ENCODE measurements around a stretch of chr2.

DNA sequence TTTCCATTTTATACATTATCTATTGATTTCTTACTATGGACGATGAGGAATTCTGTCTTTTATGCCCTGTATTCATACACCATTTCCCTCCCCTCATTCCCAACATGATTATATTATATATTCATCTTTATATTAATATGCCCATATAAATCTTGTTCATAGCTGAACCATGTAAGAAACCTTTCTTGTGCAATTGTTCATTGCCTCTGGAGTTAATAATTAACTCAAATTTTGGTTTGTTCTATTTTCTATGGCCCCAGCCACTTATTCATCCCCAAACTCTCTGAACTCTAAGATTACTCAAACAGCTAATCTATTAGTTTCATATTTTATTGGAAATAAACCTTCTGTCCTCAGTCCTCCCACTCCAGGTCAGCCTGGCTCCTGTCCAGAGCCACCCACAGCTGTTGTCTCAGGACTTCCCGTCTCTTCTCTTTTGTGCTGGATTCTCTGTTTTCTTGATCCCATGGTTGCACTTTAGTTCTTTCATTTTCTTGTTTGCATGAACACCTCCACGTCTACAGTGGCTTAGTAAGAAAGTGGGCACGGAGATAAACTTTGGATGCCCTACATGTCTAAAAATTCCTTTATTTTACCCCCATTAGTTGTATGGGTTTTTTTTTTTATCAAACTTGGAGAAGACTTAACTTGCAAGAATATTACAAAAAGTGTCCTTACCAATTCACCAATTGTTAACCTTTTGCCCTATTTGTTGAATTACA is 4.5 kb upstream of the RNF103 start:
- RRBS = no CpG with 5 or more reads among the region's 4 CpGs

DNA sequence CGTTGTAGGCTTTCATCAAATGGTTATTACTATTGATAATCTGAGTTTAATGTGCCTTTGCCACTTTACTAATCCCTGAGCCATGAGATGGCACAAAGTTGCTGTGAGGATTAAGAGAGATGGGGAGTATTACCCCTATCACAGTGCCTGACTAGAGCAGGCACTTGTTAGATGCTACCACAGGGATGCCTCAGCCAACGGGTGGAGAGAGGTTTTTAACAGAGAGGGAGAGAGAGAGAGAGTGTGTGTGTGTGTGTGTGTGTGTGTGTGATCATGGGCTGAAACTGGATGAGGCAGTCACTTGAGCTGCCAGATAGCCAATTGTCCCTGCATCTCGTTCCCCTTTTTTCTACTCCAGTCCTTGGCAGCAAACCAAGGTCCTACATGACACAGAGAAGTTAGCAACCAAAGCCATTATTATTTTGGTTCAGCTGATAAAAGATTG is 3.0 kb downstream of the CD8A start:
- RRBS = no CpG with 5 or more reads among the region's 3 CpGs

DNA sequence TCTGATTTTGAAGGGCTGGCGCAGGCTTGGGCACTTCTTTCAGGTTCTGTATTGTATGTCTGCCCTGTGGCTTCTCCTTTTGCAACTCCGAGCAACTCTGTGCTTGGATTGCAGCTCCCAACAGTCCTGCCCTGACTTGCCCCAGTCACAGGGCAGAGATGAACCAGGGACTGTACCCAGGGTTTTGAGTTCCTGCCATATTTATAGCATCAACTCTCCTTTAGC is 31.1 kb upstream of the CD8A start:
- RRBS = no CpG with 5 or more reads among the region's 2 CpGs

DNA sequence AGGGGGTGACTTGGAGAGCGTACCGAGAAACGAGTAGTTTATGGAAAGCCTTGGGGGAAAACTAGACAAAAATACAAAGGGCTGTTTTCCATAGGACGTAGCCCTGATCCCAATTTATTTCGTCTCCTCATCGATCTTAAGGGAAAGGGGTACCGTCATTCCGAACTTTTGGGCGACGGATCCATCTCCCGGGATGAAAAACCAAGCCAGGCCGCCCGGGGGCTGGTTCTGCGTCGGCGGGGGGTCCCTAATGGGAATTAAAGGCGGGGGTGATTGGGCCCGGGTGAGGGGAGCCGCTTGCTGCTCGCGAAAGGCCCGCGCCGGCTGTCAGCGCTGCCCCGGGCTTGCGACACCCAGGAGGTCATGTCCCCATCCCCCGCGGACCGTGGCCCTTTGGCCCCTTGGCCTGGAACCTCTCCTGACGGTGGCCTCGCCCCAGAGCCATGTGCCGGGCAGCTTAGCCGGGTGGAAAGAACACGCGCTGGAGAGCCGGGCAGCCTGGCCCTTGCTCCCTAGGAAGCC is 55.3 kb upstream of the PLGLB1 start:
- RRBS = no CpG with 5 or more reads among the region's 37 CpGs

DNA sequence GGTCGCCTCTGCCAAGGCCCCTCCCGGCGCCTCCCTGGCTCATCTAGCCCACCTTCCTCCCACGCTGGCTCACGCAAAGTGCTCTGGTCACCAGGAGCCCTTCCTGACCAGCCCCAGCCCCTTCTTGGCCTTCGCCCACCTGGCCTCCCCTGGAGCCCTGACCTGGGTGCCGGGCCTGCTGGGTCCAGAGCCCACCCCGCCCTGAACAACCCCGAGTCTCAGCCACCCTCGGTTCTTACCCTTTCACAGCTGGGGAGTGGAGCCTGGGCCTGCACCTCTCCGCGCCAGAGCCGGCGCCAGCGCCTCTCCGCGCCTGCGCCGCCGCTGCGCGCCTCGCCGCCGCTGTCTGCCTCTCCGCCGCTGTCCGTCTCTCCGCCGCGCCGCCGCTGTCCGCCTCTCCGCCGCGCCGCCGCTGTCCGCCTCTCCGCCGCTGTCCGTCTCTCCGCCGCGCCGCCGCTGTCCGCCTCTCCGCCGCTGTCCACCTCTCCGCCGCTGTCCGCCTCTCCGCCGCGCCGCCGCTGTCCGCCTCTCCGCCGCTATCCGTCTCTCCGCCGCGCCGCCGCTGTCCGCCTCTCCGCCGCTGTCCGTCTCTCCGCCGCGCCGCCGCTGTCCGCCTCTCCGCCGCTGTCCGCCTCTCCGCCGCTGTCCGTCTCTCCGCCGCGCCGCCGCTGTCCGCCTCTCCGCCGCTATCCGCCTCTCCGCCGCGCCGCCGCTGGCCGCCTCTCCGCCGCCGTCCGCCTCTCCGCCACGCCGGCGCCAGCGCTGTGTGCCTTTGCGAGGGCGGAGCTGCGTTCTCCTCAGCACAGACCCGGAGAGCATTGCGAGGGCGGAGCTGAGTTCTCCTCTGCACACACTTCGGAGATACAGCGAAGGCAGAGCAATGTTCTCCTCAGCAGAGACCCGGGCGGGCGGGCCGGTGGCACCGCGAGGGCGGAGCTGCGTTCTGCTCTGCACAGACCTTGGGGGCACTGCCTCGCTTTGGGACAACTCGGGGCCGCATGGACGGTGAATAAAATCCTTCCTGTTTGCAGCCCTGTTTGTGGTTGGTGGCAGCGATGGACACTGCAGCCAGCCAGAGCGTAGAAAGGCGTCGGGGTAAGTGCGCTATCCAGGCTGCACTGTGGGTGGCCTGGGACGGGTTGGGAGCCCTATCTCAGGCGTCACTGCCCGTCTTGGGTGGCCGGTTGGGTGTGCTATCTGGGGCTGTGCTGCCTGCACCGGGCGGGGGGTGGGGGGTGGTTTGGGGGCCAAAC is 327.2 kb upstream of the PLGLB1 start:
- RRBS = no CpG with 5 or more reads among the region's 139 CpGs

GRCh38 chr2:87469058-87470209 is 278.5 kb upstream of the PLGLB2 start:
- RRBS = 60% methylated on average over 1 of the region's 24 CpGs

GRCh38 chr2:87477637-87478100 is 270.2 kb upstream of the PLGLB2 start:
- RRBS = no CpG with 5 or more reads among the region's 9 CpGs

GRCh38 chr2:88053118-88053689 is 2.4 kb downstream of the KRCC1 start:
- RRBS = no CpG with 5 or more reads among the region's 3 CpGs

DNA sequence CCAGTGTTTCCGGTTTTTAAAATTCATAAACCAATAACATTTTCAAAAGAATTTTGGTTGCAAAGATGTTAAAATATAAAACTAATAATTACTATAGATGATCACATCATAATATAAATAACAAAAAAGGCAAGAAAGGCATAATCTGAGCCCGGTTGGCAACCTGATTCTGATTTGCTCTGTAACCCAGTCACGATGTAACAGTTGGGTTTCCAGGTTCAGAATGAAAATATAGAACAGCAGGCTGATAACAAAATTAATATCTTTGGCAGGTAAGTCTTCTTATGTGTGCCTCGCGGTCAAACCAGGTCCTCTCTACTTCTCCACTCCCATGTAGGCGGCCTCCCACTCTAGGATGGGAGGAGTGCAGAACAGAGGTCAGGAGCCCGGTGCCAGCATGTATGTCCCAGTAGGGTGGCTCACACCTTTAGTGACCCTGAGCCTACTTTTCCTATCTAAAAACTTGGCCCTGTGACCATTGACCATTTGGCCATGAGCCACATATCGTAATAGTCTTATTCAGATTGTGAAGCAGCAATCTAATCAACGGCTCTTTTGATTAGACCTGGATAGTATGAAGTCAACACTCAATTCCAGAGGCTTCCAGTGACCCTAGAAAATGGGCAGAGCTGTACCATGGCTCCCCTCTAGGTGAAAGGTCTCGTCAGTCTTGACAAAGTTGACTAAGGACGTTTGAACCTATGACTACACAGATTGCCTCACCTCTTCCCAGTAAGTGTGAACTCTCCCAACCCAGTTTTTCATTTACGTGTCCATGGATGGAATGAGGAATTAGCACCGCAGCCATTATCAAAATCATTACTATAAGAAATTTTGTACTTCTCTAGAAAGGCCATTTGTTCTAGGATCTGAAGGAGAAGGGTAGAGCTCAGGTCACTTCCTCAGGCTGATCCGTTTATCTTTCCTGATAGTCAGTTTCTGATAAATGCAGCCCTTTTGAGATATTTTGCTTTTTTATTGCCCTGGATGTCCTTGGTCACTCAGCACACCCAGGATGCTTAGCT is 17.1 kb upstream of the FABP1 start:
- RRBS = 23% methylated on average over 2 of the region's 14 CpGs

DNA sequence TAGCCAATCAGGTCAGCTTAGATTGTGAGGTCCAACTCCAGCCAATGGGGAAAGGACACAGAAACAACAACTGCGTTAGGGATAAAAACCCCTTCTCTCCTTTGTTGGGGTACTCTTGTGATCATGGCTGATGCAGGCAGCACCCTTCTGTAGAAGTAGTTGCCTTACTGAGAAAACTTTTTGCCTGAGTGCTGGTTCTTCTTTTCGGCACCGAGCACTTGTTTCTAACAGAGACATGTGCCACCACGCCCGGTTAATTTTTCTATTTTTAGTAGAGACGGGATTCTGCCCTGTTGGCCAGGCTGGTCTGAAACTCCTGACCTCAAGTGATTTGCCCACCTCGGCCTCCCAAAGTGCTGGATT is 14.1 kb downstream of the TEX37 start:
- RRBS = no CpG with 5 or more reads among the region's 7 CpGs

- RRBS = no CpG with 5 or more reads among the region's 2 CpGs
These were observed 47.9 kb downstream of the EIF2AK3 start for GRCh38 chr2:88579419-88579691.

- RRBS = no CpG with 5 or more reads among the region's 9 CpGs
These were observed 32.0 kb upstream of the EIF2AK3 start for GRCh38 chr2:88658935-88660083.

DNA sequence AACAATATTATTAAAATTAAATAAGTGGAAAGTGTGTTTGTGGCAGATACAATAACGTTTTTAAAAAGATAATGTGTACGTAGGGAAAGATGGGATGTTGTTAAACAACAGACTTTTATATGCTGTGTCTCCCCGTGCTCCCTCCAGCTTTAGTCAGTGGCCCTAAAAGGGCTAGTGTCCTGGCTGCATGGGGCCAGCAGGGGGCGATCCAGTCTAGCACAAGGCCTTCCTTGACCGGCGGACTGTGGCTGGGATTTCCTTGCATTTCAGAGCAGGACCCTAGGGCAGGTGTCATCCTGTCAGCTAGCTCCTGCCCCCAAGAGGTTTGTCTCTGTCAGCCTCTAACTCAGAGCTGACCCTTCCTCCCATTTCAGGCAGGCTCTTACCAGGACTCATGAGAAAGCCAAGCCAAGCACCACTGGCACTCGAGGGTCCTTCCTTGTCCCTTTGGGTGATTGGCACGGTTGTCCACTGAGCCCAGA is 140.2 kb downstream of the RPIA start:
- RRBS = no CpG with 5 or more reads among the region's 8 CpGs

GRCh38 chr2:88841277-88842131 is 150.0 kb downstream of the RPIA start:
- RRBS = no CpG with 5 or more reads among the region's 9 CpGs

DNA sequence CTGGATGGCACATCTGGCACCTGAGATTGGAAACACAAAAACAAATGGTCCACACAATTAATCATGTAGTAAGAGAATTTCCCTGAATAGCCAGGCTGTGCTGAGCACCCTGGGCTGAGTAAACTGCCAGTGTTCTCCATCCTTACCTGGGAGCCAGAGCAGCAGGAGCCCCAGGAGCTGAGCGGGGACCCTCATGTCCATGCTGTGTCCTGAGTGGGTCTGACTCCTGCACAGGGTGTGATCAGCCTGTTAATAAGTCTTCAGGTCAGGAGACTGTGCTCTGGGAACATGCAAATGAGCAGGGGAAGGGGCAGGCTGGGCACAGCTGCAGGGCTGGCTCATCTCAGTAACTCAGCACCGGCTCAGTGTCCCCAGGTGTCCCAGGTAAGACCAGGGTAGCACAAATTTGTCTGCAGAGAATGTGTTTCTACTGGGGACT is 275.1 kb downstream of the RPIA start:
- RRBS = no CpG with 5 or more reads among the region's 2 CpGs

GRCh38 chr2:89046417-89046653 is 354.9 kb downstream of the RPIA start:
- RRBS = no CpG with 5 or more reads among the region's 1 CpG

DNA sequence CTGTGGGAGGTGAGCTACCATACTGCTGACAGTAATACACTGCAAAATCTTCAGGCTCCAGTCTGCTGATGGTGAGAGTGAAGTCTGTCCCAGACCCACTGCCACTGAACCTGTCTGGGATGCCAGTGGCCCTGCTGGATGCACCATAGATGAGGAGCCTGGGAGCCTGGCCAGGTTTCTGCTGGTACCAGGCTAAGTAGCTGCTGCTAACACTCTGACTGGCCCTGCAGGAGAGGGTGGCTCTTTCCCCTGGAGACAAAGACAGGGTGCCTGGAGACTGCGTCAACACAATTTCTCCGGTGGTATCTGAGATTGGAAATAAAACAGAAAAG is 451.1 kb downstream of the RPIA start:
- RRBS = no CpG with 5 or more reads among the region's 2 CpGs

DNA sequence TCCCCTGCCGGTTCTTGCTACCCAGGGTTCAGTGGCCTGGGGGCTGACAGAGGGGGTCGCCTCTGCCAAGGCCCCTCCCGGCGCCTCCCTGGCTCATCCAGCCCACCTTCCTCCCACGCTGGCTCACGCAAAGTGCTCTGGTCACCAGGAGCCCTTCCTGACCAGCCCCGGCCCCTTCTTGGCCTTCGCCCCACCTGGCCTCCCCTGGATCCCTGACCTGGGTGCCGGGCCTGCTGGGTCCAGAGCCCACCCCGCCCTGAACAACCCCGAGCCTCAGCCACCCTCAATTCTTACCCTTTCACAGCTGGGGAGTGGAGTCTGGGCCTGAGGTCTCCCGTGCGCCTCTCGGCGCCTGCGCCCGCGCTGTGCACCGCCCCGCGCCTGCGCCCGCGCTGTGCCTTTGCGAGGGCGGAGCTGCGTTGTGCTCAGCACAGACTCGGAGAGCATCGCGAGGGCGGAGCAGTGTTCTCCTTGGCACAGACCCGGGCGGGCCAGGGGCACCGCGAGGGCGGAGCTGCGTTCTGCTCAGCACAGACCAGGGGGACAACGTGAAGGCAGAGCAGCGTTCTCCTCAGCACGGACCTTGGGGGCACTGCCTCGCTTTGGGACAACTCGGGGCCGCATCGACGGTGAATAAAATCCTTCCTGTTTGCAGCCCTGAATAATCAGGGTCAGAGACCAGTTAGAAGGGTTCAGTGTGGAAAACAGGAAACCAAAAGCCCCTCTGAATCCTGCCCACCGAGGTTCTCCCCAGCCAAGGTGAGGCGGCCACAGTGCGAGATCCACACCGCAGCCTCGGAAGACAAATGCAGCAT is 2927.3 kb upstream of the AQP7B start:
- RRBS = no CpG with 5 or more reads among the region's 50 CpGs

DNA sequence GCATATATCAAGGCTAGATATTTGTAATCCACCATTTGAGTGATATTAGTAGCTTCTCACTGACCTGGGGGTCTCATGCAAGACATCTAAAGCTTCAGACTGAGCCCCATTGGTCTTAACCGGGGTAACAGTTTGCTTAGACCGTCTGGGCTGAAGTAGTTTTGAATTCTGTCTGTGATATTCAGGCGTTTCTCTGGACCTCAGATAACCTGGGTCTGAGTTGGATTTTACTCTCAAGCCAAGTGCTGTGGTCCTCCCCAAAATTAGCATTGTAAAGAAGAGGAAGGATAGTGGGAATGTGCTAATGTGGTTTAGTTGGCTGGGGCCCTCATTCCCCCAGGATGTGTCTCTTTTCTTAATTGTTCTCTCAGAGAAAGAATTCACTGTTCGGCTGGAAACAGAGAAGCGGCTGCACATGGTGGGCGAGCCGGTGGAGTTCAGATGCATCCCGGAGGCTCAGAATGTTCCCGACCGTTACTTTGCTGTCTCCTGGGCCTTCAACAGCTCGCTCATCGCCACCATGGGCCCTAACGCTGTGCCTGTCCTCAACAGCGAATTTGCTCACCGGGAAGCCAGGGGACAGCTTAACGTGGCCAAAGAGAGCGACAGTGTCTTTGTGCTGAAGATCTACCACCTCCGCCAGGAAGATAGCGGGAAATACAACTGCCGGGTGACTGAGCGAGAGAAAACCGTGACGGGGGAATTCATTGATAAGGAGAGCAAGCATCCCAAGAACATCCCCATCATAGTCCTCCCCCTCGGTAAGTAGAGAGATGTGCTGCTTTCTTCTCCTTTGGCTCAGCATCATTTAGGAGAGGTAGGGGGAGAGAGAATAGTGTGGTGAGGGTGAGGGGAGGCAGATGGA is 2842.4 kb upstream of the AQP7B start:
- RRBS = no CpG with 5 or more reads among the region's 24 CpGs

Data from UCH-1 (cell line).